NT2/D1 (cell line): ENCODE data around the gene POMGNT1.

GRCh38 chr1:44643962-44644572 is 30.2 kb downstream of the TMEM53 start:
- RRBS, 2 experiments, result no CpG with 5 or more reads among the region's 8 CpGs

GRCh38 chr1:44679395-44679926 is 4.9 kb downstream of the ARMH1 start:
- RRBS, 2 experiments, result no CpG with 5 or more reads among the region's 5 CpGs

- RRBS, 2 experiments, result no CpG with 5 or more reads among the region's 4 CpGs
Measured at GRCh38 chr1:44696696-44697147, 22.2 kb downstream of the ARMH1 start.

- RRBS, 2 experiments, result no CpG with 5 or more reads among the region's 27 CpGs
Measured at GRCh38 chr1:44730459-44731542, 8.8 kb upstream of the KIF2C start.

GRCh38 chr1:44806329-44806726 is 823 bp downstream of the DYNLT4 start:
- RRBS, 2 experiments, result 93 to 96% methylated on average over 14 of the region's 29 CpGs

GRCh38 chr1:45015644-45016828 is 4.0 kb downstream of the UROD start:
- RRBS, 2 experiments, result no CpG with 5 or more reads among the region's 4 CpGs

GRCh38 chr1:45522600-45523426 is 1.1 kb upstream of the PRDX1 start:
- RRBS, 2 experiments, result no CpG with 5 or more reads among the region's 25 CpGs

DNA sequence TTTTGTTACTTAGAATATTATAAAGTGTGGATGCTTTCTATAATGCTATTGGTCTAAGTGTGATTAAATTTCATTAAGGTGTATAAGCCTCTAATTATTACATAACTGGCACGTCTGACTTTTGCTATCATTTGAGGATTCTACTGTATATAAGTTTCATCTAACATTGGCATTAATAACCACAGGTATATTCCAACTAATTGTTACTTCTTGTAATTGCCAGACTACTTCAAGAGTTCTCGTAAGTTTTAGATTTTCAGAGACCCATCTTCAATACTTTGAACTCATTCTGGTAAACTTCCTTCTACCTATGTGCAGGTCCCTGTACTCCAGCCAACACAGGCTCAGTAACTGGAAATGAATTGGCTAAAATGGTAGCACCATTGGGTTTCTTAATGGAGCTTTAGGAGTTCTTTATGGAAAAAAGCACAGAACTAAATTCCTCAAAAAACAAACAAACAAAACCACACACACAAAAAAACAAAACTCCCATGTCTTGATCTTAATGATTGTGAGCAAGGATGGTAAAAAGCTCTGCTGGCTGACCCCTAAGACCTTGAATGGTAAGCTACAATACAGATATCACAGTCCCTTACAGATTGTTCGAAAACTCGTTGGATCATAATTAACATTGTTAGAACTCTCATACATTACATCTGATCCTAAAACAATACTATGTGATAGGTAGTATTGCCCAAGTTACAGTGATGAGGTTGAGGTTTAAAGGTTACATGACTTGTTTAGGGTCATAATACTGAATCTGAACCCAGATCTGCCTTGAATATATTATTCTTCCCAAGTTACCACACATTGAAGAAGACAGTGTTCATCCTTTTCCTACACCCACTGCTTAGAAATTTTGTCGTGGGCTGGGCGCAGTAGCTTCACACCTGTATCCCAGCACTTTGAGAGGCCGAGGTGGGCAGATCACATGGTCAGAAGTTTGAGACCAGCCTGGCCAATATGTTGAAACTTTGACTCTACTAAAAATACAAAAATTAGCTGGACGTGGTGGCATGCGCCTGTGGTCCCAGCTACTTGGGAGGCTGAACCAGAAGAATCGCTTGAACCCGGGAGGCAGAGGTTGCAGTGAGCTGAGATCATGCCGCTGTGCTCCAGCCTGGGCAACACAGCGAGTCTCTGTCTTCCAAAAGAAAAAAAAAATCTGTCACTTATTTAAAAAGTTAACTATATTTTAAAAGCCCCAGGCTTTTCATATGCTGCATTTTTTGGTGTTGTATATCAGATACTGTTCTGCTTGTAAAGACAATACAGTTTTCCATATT is 14.4 kb downstream of the CCDC17 start:
- RRBS, 2 experiments, result no CpG with 5 or more reads among the region's 13 CpGs

GRCh38 chr1:45696751-45697420 is 8.9 kb downstream of the TMEM69 start:
- RRBS, 2 experiments, result no CpG with 5 or more reads among the region's 3 CpGs

DNA sequence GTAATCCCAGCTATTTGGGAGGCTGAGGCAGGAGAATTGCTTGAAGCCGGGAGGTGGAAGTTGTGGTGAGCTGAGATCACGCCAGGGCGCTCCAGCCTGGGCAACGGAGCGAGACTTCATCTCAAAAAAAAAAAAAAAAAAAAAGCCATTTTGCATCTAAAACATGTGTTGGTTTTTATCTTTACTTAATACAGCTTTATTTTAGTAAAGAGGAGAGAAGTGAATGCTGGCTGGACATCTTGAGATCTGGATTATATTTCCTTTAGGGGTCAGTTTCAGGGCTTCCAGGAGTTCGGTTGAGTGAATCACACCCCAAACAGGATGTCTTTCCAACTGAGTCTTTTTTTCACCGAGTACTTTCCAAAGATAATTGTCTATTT is 16.5 kb upstream of the IPP start:
- RRBS, 2 experiments, result no CpG with 5 or more reads among the region's 7 CpGs

DNA sequence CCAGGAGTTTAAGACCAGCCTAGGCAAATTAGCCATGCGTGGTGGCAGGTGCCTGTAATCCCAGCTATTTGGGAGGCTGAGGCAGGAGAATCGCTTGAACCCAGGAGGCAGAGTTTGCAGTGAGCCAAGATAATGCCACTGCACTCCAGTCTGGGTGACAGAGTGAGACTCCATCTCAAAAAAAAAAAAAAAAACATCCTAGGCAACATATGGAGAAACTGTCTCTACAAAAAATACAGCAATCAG is 38.8 kb downstream of the PIK3R3 start:
- RRBS, 2 experiments, result no CpG with 5 or more reads among the region's 2 CpGs

- RRBS, 2 experiments, result 0 to 3% methylated on average over 3 of the region's 20 CpGs
Measured at GRCh38 chr1:46131391-46132014, 926 bp downstream of the PIK3R3 start.

GRCh38 chr1:46133542-46133882 is 1.1 kb upstream of the PIK3R3 start:
- RRBS, 2 experiments, result no CpG with 5 or more reads among the region's 4 CpGs

DNA sequence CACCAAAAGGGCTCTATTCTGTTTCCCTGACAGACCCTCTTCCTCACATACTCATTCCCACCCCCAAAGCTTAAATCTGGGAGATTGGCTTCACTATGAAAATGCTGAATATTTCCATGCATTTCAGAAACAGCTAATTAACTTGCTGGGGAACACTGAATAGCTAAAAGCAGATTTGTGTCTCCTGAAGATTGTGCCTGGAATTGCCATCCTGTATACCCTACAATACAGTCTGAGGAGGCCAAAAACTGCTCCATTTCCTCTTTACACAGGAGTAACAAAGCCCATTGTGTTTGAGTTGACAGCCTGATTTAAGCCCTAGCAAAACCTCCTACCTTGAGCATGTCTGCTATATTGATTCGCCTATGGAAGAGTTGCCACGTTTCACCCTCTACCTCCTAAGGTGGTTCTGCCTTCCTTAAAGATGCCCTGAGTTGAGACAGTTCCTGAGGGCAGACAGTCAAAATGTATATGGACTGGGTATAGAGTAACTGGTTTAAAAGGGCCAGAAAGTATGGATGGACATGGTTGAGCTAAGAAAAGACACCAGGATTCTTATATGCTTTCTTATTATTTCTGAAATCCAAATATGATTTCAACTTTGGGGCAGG is 1.6 kb upstream of the PIK3R3 start:
- RRBS, 2 experiments, result no CpG with 5 or more reads among the region's 2 CpGs

DNA sequence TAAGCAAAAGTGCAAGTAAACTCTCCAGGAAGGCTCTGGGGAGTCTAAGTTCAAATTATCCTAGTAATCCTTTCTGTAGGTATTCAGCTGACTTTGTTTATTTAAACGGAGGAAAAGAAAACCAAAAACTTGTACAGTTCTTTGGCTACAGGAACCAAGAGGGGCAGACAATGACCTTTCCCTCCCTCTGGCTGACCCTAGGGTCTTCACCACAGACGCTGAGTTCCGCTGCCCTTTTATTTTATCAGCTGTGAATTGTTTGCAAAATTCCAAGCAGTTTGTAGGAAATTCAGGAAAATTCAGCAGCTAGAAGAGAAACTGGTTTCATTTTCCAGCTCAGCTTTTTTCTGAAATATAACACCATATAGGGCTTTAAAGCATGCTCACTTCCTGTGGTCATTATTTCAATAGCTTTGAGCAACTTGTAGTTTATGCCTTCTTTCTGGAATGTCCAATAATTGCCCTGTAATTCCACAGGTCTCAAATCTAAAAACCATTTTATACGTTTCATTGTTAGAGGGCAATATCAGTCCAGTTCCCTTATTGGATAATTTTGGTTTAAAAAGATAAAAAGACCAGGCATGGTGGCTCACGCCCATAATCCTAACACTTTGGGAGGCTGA is 5.5 kb upstream of the PIK3R3 start:
- RRBS, 2 experiments, result no CpG with 5 or more reads among the region's 5 CpGs

GRCh38 chr1:46171003-46172361 is 3.4 kb upstream of the TSPAN1 start:
- RRBS, 2 experiments, result no CpG with 5 or more reads among the region's 19 CpGs

DNA sequence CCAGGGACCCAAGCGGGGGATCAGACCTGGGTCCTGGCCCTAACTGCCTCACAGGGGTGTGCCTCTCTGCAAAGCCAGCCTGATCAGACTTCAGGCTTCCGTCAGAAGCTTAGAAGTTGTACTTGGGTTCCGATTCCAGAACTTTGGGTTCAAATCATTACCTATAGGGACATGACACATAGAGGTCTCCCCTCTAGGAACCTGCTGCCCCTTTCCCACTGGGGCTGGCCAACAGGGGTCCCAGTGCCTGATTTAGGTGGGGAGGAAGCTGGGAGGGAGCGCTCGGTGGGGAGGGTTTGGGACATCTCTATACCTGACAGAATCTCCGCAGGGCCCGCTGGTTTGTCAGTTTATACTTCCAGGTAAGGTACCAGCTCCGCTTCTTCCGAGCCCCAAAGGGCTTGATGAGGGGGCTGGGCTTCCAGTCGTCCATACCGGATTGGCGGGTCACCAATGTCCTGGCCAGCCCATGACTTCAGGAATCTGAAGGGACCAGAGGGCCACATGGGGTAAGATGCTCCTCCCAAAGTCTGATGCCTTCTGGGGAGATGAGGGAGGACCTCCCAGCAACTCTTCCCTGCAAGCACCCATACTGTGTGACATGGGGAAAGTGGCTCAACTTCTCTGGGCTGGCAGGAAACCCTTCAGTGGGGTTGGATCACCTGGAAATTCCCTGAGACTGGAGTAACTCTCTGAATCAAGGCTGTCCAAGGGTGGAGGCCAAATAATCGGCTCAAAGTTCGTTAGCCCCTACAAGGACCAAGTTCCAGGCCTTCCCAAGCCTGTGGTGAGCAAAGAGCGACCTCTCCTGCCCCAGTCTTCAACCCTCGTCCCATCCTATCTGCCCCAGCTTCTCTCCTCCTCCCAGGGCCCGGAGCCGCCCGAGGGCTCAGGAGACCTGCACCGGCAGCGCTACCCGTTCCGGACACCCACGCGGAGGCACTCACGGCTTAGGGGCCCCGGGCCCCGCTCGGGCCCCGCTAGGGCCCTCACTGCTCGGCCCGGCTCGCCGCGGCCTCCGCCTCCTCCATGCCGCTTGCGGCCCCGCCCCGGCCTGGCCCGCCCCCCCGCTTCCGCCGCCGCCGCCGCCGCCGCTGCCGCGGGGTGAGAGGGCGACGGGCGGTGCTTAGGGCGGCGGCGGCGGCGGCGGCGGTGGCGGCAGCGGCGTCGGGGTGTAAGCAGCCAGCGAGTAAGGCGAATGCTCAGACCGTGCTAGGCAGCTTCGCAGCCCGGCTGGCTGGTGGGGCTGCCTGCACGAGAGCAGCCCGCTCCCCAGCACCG is at the start of gene POMGNT1:
Gene POMGNT1 (minus strand): TSS at position 1,046 of the 1,281 bp plus-strand sequence.
- RRBS, 2 experiments, result under 1 to 3% methylated on average over 14 to 18 of the region's 73 CpGs

GRCh38 chr1:46302687-46303449 is 548 bp downstream of the LRRC41 start:
- RRBS, 2 experiments, result 1 to 3% methylated on average over 16 of the region's 72 CpGs

DNA sequence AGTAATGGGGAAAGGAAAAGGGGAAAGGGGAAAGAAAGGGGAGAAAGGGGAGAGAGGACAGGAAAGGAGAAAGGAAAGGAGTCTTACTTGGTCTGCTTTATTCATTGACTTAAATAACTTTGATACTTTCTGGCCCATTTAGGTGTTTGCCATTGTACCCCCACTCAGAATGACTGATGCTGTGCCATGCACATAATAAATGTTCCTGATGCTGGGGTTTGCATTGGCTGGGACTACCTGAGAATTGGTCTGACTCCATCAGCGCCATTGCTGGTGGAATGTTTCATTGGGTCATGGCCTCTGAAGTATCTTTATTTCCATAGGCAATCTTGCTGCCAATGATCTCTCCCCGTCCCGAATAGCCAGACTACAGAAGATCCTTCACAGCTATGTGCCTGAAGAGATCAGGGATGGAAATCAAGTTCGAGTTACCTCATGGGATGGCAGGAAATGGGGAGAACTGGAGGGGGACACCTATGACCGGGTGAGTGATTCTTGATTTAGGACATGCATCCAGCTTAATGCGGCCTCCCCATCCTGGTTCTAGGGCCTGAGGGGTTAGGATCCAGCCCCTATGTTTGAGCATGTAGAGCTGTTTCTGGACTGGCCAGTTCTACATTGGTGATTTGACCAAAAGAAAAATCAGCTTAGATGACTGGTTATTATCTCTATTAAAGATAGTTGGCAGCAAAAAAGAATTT is 12.1 kb downstream of the NSUN4 start:
- RRBS, 2 experiments, result no CpG with 5 or more reads among the region's 6 CpGs

DNA sequence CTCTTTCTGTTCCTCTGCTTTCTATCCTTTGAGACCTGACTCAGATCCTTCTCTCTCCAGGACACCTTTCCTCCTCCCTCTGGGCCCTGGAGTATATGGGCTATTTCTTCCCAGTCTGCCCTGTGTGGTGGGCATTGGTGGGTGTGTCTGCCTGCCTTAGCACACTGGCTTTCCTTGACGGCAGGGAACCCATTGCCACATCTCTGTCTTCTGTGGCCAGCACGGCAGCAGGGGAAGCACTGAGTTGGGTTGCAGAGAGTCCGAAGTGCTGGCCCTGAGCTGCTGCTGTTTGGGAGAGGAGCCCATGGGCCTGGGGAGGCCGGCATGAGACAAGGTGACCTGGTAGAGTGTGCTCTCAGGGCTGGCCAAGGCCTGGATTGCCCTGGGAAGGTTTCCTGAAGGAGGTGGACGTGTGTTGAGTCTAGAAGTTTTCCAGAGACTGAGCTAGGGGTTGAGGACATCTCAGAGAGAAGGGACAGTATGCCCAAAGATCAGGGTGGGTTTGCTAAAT is 20.1 kb downstream of the FAAH start:
- RRBS, 2 experiments, result no CpG with 5 or more reads among the region's 5 CpGs